Mammary microvascular endothelial cell (primary cell): Measurements from ENCODE around the gene NADSYN1.

DNA sequence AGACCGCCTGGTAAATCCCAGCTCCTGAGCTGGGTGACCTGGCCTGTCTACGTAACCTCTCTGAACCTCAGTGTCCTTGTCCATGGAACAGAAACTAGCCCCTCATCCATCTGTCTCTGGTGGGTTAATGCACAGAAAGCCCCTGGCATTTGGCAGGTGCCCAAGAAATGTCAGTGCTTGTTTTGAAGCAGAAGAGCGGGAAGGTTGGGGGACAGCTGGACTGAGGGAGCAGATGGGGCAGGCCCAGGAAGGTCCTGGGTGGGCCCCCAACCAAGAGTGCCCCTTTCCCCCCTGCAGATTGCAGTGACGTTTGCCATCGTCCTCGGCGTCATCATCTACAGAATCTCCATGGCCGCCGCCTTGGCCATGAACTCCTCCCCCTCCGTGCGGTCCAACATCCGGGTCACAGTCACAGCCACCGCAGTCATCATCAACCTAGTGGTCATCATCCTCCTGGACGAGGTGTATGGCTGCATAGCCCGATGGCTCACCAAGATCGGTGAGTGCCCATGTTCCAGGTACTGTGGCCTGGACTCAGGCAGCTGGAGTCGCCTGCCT is 42.2 kb upstream of the FADD start:
- RAMPAGE, long total RNA = no peak

DNA sequence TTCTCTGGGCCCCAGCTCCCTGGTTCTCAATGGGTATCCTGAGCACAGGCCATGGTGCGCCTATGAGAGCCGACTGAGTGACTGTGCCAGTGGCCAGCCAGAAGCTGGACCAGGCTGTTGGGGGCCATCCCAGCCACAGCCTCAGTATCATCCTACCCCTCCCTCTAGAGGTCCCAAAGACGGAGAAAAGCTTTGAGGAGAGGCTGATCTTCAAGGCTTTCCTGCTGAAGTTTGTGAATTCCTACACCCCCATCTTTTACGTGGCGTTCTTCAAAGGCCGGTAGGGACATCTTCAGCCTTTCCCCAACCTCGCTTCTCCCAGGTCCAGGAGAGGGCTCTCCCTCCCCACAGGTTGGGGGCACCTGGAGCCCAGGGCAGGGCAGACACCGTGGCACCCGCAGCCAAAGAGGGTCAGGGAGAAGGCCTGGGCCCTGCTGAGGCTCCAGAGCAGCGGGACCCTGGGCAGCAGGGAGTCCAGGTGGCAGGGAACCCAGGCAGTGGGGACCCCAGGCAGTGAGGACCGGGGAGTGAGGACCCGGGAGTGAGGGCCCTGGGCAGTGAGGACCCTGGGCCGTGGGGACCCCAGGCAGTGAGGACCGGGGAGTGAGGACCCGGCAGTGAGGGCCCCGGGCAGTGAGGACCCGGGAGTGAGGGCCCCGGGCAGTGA is 41.5 kb upstream of the FADD start:
- RAMPAGE, long total RNA = no peak

DNA sequence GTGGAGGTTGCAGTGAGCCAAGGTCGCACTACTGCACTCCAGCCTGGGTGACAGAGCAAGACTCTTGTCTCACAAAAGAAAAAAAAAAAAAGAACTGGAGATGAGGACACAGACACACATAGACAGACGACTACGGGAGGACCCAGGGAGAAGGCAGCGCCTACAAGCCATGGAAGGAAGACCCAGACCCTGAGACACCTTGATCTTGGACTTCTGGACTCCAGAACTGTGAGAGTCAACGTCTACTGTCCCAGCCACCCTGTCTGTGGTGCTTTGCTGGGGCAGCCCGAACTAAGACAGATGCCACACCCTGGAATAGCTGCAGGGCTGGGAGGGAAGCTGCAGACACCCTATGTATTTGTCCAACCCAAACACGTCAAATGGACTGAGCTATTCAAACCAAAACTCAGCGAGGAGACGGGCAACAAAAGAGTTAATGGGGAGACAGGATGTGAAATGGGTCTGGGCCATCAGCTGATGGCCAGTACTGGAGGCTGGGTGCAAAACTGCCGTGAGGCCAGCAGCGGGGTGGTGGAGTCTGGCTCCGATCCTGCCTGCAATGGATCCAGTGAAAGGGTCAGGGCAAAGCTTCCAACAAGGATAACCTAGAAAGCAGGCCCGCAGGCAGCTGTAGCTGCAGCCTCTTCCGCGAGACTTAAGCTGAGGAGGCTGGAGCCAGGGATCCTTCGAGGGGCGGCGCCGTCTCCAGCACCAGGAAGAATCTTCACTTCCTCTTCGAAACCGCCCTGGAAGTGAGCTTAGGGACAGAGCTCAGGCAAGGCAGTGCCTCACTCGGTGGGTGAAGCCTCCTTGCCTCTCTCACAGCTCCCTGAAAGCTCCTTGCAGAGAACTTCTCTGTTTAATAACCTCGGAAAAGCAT is 169.5 kb downstream of the CTTN start:
- RAMPAGE, long total RNA = no peak

GRCh38 chr11:70628269-70628767 is 230.0 kb downstream of the CTTN start:
- RAMPAGE, long total RNA = no peak

DNA sequence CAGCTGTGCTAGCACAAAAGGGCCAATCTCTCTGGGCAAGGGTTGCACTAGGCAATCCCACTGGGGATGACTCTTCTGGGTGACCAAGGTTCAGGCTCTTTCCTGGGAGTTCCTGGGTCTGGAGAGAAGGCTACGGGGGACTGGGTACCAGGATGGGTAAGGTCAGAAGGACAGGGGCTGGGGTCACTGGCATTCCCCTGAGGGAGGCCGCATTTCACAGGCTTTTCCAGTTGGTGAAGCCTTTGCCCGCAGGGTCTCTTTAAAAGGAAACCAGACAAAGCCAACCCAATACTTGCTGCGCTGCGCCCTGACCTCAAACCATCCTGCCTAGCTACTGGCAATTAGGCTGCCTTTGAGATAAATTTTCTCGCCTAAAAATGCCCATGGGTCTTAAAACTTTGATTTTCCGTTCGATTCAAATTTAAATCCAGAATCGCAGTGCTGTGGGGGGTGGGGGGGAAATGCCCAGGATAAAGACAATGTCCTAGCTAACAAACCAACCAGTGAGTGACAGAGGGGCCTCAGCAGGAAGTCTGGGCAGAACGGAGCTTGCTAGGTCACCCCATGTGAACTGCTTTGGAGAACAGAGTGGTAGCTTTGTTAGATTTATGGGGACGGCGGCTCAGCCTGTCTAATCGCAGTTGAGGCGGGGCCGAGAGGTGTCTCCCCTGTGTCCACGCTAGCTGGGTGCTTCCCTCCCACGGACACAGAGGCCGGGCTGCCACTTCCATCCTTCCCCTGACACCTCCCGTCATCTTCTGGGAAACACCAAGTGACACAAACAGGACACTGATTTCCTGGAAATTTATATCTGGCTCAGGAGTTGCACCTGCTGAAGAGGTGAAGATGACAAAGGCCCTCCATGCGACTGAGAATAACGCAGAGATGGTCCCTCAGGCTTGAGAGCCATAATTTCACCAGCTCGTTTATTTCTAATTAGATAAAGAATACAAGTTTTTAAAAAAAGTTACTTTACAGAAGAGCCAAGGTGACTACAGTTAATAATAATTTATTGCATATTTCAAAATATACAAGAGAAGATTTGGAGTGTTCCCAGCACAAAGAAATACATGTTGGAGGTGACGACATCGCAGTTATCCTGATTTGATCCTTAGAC is 243.9 kb downstream of the CTTN start:
- RAMPAGE, long total RNA = no peak

GRCh38 chr11:71118855-71119206 is 133.5 kb downstream of the SHANK2 start:
- RAMPAGE, long total RNA = no peak

- RAMPAGE, long total RNA = no peak
These were observed 99.2 kb downstream of the SHANK2 start for GRCh38 chr11:71153004-71153818.

DNA sequence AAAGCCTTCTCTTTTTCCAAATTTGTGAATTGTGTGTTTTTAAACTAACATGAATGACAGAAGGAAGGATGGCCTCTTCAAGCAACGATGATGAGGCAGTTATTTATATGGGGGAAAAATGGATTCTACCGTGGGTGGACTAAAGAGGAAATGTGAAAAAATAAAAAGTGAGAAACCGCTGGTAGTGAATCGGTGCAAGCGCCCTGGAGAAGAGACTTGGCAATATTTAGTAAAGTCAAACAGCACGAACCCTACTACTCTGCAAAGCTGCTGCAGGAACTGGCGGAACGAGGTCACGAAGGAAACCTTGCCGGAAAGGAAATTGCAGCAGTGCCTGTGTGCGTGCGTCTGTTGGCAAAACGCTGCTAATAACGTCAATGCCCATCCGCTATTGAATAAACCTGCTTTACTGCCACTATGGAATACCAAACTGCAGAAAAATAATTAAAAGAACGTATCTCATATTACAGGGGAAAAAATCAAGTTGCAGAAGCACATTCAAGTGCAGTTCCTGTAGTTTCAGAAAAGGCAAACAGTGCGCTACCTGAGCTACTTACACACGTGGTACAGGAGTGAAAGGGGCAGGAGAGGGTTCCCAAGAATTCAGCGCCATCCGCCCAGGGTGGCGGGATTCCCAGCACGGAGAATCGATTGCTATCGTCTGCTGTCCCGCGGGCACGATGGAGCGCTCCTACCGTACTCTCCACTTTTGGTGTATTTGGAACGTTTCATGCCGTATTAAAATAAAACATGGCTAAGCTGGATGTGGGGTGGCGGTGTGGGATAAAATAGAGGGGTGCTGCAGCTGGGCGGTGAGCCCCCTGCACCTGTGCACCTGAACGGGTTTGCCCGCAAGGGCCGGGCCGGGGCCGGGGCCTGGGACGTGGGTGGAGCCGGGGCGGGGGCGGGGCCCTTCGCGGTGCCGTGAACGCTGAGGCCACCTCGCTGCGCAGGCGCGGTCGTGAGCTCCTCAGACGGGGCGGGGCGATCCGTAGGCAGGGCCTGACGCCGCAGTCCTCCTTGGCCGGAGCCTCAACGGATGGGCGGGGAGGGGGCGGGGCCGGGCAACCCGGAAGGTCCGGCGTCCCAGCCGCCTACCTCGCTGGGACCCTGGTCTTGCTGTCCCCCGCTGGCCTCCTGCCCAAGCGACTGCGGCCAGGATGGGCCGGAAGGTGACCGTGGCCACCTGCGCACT is at the start of gene NADSYN1:
TSS of gene NADSYN1 (plus strand) at position 1,067 of the 1,195 bp plus-strand sequence.
- RAMPAGE, long total RNA = start-site peak on the plus strand centred at position 1,097 of the sequence, 55 bp wide, 345 and 236 reads in 2 replicates

- RAMPAGE, long total RNA = no peak
These were observed 32.7 kb upstream of the DEFB108B start for GRCh38 chr11:71800271-71800790.

DNA sequence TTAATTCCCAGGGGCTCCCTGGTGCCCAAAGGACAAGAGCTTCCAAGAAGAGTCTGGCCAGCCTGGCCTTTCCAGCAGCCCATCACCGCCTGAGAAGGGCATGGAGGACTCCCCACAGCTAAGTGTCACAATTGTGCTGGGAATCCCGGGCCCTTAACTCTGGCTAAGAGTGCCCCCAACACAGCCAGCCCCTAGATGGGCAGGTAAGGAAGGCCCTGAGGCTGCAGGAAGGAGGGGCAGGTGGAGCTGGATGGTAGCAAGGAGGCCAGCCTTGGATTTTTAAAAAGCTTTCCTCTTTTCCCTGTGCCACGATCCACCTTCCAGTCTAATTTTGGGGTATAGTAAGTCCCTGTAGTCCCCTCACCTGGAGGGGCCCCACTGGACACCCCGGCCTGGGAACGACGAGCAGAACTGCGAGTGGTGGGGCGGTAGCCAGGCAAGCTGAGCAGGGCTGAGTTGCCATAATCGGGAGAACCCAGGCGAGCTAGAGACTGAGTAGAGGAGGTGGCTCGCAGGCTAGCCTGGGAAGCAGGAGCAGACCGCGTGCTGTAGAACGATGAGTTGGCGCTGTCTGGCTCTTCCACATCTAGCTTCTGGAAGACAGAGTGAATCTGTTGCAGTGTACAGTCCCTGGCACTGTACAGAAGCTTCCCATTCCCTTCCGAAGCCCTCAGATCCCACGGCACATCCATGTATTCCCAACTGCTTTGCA is 7.1 kb downstream of the IL18BP start:
- RAMPAGE, long total RNA = no peak

- RAMPAGE, long total RNA = no peak
These were observed 40.7 kb downstream of the NUMA1 start for GRCh38 chr11:72039680-72040005.

GRCh38 chr11:72081613-72082619 is 1.3 kb downstream of the LRRC51 start:
- RAMPAGE, long total RNA = no peak

DNA sequence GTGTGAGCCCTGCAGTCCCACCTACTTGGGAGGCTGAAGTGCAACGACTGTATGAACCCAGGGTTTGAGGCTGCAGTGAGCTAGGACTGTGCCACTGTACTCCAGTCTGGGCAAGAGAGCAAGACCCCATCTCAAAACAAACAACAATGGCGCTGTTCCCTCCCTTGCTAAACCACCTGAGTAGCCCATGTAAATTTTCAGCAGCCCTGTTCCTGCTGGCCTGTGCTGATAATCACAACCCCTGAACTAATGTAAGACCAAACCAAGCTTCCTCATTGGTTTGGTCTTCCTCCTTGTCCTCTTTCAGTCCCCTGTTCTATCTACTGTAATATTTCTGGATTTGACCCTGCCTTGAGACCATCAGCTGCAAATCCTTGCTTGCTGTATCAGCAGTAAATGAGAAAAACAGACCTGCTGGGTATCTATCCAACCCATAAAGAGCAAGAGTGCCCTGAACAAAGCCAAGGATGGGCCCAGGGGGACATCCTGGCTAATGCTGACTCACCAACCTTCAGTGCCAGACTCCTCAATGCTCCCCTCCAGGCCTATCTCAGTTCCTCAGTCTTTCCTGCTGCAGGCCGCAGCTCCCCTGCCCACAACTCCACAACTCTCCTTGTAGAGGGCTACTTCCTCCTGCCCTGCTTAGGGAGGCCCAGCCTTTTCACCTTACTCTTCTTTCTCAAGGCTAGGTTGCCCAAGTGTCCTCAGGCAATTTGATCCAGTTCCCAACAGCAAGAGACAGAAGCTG is 2.8 kb downstream of the LAMTOR1 start:
- RAMPAGE, long total RNA = no peak

DNA sequence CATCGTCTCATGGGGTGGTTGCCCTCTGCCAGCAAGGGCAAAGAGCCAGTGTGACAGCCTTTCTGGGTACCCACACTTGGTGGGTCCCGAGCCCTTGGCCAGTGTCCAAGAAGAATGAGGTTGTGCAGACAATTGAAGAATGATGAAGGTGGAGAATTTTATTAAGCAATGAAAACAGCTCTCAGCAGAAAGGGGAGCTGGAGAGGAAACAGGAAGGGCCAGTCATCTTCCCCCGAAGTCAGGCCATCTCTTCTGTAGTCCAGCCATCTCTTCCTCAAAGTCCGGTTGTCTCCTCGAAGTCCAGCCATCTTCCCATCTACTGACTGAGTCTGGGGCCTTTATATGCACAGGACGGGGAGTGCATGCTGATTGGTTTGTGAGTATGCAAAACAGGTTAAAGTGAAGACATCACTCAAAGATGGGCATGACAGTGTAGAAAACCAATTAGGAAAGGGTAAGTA is 11.1 kb upstream of the FOLR3 start:
- RAMPAGE, long total RNA = no peak

DNA sequence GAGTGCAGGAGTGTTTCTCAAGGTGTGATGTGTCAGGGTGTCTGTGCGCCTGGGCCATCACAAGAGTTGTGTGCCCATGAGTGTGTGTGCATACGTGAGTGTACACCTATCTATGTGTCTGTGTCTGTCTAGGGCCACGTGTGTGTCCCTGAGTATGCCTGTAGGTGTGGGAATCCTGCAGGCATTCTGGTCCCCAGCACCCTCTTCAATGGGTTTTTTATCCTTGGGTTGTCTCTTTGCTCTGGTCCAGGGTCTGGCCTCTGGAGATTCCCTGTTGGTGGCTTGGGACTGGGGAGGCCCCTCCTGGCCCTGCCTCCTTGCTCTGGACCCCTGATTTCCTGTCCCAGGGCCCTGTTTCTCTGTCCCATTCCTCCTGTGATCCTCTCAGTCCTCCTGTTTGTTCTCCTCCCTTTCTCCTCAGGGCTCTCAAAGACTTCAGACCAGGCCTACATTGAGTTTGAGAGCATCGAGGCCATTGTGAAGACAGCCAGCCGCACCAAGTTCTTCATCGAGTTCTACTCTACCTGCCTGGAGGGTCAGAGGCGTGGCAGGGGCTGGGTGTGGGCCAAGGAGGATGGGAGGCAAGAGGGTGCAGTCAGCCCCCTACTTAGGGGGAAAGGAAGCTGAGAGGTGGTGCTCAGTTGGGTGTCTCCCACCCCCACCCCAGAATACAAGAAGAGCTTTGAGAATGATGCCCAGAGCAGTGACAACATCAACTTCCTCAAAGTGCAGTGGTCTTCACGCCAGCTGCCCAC is 9.5 kb downstream of the INPPL1 start:
- RAMPAGE, long total RNA = no peak

DNA sequence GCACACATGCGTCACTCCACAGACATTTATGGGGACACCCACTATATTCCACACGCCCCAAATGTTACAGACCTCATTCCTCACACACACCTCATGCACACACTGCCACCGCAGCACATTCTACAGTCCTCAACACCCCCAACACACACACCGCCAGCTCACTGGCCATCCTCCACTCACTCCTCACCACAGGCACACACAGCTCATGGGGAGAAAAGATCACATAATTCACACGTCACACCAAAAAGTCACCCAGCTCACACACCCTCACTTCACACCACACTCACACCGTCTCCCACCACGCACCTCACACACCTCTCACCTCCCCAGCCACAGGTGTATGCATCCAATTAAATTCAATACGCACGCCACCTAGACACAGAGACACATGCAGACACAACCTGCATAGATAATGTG is 34.3 kb downstream of the PDE2A start:
- RAMPAGE, long total RNA = no peak

GRCh38 chr11:72681942-72682509 is 7.8 kb upstream of the PDE2A start:
- RAMPAGE, long total RNA = no peak

GRCh38 chr11:72694805-72695156 is 20.6 kb upstream of the PDE2A start:
- RAMPAGE, long total RNA = no peak

GRCh38 chr11:72778705-72779537 is 14.9 kb downstream of the STARD10 start:
- RAMPAGE, long total RNA = no peak

DNA sequence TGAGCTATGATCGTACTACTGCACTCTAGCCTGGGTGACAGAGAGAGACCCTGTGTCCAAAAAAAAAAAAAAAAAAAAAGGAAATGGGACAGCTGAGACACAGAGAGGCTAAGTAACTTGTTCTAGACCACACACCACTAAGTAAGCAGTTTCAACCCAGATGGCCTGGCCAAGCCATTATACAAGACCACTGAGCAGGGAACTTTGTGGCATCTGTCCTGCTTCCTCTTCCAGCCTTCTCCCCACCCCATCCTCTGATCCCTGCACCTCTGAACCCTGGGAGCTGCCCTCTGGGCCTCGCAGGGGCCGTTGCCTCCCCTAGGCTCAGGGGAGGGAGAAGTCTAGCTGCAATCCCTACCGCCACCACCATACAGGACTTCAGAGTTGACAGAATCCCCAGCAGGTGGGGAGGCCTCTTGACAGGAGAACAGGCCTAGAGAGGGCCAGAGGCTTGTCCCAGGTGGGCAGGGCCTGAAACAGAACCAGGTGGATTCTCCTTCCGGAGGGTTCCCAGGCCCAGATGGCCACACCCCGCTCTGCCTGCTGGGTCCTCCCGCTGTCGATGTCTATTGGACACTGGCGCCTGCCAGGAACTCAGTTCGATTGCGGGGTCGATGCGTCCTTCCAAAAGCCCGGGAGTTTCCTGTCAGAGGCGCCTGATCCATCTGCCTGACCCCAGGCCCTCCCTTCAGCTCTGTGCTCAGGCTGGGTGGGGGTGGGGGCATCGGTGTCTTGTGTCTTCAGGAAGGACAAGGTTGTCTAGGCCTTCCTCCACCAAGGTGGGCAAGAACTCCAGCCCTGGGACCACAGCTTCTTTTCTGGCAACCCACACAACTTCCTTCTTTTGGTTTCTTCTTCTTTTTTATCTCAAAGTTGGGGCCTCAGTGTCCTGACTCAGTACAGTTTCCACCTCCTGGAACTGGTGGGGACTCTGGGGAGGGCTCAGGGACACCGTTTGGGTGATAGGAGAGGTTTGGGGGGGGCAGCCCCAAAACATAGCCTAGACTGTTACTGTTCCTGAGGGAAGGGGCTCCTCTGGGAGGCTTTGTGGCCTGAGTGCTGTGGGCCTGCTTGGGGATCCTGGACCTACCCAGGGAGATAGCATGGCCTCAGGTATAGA is 6.5 kb downstream of the STARD10 start:
- RAMPAGE, long total RNA = no peak